Measurements from ENCODE around the gene IFIT1B.

DNA sequence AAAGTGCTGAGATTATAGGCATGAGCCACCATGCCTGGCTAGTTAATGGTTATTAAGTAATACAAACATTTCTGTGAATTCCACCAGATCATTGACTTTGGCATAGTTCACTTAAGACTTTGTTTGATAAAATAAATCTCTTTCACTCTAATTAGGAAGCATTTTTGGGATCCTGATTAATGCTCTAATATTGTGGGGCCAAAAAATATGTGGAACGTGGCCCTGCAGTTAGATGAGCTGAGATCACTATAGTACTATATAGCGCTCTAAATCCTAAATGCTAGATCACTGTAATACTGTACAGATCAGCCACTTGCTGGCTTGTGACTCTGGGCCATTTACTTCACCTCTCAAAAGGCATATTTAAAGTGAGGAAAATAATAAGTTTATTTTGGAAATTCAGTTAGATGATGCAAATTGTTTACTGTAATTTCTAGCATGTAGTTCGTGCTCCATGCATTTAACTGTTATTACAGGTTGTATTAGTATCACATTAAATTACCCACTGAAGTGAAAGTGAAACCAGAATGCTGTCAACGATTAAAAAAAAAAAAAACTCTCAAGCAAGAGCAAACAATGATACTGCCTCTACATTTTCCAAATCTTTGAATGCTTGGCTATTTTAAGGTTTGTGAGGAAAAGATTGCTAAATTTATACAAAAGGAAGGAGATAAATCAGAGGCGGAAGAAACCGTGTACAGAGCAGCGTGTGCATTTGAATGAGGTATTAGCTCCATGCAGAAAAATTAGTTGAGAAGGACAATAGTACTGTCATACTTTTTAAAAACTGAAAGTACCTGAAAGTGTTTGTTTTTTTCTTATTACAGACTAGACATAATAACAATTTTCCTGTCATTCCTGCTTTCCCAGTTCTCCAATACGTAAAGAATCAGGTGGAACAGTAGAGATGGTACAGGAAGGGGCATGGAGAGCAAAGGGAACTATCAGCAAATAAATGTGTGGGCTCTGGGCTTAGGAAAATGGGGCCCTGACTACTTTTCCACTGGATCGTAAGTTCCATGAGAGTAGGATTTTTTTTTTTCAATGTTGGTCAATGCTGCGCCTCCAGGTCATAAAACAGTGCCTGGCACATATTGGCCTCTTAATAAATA lies 15.6 kb upstream of the FAS start:
- RRBS = no CpG with 5 or more reads among the region's 10 CpGs

- RRBS = no CpG with 5 or more reads among the region's 3 CpGs
Observed at GRCh38 chr10:88982801-88983125, 7.8 kb upstream of the FAS start.

- RRBS = no CpG with 5 or more reads among the region's 3 CpGs
Observed at GRCh38 chr10:89087345-89087780, 96.8 kb downstream of the FAS start.

GRCh38 chr10:89207680-89208853 lies 950 bp upstream of the CH25H start:
- RRBS = 13% methylated on average over 32 of the region's 72 CpGs

GRCh38 chr10:89277932-89278776 lies 23.7 kb upstream of the IFIT2 start:
- RRBS = no CpG with 5 or more reads among the region's 2 CpGs

DNA sequence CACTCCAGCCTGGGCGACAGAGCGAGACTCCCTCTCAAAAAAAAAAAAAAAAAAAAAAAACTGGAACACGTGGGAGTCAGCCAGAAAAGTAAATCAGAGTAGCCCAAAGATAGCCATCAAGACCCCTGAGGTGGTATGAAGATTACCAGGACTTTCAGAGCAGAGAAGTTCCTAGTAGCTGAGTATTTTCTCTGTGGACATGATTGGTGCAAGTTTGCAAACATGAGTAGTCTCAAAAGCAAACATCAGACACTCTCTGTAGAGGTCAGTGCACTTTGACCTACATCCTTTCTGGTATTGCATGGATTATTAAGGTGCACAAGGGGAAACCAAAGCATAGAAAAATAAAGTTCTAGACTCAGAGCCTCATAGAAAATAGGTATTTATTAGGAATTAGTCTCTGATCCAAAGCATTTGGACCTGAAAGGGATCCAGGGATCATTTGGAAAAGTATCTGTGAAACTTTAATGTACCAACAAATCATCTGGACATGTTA lies 4.5 kb upstream of the IFIT1B start:
- RRBS = no CpG with 5 or more reads among the region's 3 CpGs

- RRBS = no CpG with 5 or more reads among the region's 2 CpGs
Observed at GRCh38 chr10:89377801-89378331, at the start of gene IFIT1B. TSS of gene IFIT1B (plus strand) at chr10:89378056.

DNA sequence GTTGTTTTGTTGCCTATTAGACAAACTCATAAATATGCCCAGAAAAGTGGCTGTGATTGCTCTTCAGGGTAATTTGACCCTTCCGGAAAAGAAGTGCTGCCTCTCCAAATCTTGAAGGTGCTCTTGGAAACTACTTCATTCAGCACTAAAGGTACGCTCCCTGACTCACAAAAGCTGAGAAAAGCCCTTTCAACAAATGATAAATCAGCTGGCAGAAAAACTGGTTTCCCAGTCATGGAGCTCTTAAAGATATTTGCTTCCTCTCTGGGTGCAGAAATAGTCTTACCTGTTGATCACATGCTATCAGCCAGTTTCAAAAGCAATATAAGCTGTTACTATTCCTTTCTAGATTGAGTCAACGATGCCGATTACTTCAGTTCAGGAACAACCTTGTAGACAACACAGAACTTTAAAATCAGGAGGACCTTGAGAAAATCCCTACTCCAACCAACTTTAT lies 6.8 kb downstream of the IFIT5 start:
- RRBS = no CpG with 5 or more reads among the region's 4 CpGs

DNA sequence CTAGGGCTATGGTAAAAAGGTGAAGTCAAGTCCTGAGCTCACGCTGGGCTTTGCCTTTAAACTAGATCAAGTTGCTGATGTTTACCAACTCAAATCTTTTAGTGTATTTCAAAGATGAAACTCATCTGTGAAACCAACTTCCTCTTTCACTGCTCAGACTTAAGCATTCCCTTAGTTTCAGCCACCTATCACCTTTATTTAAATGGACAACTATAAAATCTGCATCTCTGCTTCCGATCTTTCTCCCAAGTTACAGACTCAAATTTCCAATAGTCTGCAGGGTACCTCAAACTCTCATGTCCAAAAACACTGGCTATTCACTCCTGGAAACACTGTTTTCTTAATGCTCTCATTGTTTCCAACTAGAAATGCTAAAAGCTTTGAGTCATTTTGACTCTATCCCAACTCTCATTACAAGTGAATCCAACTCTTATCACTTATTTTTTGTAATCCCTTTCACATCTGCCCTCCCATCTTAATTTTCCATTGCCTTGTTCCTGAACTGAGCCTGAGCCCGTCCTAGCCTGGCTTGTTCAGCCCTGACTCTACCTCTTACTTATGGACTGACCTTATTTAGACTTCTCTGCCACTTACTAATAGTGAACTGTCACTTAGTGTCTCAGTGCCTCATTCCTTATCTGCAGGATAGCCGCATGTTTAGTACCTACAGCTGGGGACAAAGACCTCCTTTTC lies 56.8 kb downstream of the SLC16A12 start:
- RRBS = no CpG with 5 or more reads among the region's 4 CpGs

DNA sequence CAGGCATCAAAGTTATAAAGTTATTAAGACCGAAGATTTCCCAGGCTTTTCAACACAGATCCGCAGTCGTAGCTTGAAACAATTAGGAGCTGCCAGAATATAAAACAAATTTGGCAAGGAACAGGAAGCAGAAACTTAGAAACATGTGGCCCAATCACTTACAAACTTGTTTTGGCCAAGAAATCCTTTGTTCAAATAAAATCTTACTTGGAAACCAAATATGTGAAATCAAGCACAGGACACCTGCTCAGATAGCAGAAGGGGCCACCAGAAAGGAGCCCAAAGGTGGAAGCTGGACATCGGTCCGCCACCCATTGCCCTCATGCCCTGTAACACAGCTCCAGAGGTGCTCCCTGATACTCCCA lies 9.0 kb downstream of the SLC16A12 start:
- RRBS = no CpG with 5 or more reads among the region's 5 CpGs

DNA sequence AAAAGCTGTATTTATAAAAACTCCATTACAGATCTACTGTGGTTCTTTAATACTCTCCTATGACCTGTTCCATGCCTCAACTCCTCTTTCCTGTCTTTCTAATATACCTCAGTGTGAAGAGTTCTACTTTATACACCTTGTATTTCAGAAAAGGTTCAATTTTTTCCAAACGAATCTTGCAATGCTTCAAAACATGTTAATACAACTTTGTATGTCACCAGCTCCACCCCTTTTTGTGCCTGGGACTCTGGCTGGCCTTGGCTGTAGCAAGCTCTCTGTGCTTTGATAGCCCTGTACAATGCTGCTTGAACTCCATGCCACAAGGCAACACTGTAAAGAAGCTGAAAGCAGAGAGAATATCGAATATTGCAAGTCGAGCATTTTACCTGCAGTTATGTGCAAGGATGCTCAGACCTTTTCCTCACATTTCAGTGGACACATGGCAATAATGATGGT lies 52.5 kb downstream of the PANK1 start:
- RRBS = no CpG with 5 or more reads among the region's 3 CpGs

DNA sequence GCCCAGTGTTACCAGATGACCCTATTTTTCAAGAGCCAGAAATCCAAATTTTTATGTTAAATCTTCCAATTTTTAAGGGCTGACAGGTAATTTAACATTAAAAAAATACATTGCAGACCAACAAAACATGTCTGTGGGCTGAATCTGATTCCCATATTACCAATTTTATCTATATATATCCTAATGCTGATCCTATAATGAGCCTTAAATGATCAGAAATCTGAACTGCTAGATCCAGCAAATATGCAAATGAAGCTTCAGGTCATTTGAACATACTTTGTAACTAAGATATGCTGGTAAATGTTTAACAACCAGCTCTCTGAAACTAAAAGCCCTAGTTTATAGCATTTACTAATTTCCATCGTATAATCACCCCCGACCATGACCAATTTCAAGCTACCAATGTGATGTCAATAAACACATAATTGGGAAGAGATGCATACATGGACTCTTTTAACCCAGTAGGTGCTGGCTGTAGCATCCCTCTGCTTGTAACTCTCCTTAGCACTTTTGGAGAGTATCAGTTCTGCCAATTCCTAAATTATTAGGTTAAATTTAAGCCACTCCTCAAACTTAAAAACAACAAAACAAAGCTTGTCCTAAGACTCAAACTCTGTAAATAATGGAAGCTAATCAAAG lies 42.1 kb downstream of the PANK1 start:
- RRBS = no CpG with 5 or more reads among the region's 2 CpGs

- RRBS = no CpG with 5 or more reads among the region's 7 CpGs
Observed at GRCh38 chr10:89887835-89888287, 186.5 kb downstream of the KIF20B start.

DNA sequence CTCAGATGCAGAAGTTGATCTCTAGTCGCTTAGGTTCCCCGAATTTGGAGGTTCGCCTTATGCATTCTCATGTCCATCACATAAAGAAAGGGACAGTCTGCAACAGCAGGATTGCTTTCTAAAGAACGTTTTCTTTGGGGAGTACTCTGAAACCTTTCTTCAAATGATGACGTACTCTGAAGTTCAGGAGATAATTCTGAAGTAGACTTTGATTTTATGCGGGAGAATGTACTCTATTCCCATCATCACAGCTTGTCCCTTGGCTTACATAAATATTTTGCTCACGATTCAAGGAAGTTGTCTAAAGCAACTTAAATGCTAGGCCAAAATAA lies 404.2 kb downstream of the HTR7 start:
- RRBS = no CpG with 5 or more reads among the region's 7 CpGs

GRCh38 chr10:90856985-90857458 lies 817 bp downstream of the HTR7 start:
- RRBS = no CpG with 5 or more reads among the region's 37 CpGs

GRCh38 chr10:90912752-90913643 lies 7.9 kb downstream of the ANKRD1 start:
- RRBS = no CpG with 5 or more reads among the region's 10 CpGs

DNA sequence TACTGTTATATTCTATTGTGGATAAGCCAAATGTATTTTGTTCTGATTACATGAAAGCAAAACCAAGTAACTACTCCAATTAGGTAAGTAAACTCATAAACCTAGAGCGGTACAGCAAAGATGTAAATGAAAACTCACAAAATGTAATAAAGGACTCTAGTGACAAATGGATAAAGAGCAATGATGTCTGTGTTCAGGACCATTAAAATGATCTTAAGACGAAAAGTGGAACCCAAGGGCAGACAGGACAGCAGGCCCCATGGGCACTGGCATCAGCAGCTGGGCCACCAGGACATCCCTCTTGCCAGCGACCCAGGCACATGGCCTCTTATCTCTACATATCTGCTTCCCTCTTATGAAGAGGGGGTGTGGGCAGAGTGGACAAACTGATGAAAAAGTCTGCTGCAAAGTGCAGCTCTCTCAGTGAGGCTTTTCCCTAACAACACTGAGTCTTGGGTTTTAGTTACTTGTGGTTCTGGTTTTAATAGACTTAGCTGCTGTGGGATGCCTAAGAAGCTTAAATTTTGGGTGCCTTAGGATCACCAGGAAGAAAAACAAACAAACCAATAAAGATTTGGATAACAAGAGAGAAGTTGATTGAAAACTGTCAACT lies 44.8 kb upstream of the ANKRD1 start:
- RRBS = no CpG with 5 or more reads among the region's 3 CpGs

- RRBS = no CpG with 5 or more reads among the region's 5 CpGs
Observed at GRCh38 chr10:90968196-90968956, 47.5 kb upstream of the ANKRD1 start.

DNA sequence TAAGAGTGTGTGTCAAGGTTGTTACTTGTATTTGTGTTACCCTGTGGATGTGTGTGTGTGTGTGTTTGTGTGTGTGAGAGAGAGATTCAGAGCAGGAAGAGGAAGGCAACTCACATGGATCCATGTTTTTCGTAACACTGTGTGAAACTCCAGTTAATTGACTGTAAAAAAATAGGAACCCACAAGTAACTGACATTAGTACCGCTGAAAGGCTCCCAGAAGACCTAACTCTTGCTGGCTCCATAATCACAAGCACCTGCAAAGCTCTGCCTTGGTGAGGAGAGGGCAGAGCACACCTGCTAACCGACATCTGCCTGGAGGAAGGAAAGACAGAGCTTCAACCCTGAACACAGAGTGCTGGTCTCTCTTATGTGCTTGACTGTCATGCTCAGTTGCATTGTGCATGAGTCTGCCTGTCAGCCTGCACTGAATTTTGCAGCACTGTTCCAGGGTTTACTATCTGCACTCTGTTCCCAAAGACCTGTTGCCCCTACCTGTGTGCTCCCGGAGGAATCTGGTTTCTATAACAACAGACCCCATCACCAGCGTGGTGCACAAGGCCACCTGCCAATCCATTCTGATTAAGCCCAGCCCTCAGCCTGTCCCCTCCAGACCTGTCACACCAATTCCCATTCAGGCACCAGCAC lies 63.1 kb upstream of the ANKRD1 start:
- RRBS = no CpG with 5 or more reads among the region's 5 CpGs

- RRBS = no CpG with 5 or more reads among the region's 2 CpGs
Observed at GRCh38 chr10:91198769-91199395, 21.6 kb upstream of the PCGF5 start.

Measured in NB4 (cell line).